Measurements from ENCODE around the genes ZNF93 and ZNF493.

DNA sequence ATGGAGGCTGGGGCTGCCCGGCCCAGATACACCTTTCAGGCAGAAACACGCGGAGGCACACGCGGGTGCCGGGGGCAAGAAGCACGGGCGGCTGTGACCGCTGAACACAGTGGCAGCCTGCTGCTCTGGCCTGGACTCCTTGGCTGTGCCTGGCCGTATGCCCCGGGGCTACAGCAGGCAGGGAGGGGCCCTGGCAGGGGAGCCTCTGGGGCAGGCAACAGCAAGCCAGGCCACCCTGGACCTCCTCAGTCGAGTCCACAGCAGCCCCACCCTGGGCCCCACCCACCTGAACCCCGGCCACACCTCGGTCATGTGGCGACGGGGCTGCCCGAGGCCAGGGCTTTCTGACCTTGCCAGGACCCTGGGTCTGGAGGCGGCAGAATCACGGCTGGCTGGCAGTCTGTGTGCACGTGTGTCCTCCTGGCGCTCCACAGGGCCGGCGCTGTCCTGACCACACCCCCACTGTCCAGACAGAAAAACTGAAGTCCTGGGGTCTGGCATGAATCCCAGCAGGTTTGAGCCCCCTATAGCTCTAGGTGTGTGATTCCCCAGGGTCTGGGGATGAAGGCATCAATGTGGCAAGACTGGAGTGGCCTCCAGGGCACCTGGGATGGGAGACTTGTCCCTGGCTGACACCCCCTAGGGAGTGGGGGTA lies 8.8 kb downstream of the CILP2 start:
- PRO-cap: no peak

DNA sequence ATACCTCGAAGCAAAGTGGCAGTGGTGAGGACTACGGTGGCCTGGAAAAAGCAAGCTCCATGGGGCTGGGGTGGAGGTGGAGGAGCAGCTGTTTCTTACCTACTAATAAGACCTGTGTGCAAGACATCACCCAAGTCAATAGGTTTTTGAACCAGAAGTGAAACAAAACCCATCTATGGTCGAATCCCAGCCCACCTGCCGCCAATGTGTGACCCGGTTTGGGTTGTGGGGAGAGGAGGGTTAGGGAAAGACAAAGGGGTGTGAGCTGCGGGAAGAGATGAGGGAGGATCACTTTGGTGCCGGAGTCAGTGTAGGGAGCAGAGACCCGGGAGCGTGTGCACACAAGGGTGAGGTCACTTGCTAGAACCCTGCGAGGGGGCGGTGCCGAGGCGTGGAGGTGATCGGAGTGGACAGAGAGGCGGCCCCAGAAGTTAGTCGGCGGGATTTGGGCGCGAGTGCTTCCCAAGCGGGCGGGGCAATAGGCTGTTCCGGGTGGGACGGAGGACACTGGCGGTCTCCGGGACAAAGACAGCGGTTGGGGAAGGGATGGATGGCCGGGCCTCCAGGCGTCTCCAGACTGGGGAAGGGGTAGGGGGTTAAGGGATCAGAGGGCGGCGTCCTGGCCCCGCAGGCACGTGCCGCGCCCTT lies 503 bp downstream of the LPAR2 start:
- PRO-cap: no peak

DNA sequence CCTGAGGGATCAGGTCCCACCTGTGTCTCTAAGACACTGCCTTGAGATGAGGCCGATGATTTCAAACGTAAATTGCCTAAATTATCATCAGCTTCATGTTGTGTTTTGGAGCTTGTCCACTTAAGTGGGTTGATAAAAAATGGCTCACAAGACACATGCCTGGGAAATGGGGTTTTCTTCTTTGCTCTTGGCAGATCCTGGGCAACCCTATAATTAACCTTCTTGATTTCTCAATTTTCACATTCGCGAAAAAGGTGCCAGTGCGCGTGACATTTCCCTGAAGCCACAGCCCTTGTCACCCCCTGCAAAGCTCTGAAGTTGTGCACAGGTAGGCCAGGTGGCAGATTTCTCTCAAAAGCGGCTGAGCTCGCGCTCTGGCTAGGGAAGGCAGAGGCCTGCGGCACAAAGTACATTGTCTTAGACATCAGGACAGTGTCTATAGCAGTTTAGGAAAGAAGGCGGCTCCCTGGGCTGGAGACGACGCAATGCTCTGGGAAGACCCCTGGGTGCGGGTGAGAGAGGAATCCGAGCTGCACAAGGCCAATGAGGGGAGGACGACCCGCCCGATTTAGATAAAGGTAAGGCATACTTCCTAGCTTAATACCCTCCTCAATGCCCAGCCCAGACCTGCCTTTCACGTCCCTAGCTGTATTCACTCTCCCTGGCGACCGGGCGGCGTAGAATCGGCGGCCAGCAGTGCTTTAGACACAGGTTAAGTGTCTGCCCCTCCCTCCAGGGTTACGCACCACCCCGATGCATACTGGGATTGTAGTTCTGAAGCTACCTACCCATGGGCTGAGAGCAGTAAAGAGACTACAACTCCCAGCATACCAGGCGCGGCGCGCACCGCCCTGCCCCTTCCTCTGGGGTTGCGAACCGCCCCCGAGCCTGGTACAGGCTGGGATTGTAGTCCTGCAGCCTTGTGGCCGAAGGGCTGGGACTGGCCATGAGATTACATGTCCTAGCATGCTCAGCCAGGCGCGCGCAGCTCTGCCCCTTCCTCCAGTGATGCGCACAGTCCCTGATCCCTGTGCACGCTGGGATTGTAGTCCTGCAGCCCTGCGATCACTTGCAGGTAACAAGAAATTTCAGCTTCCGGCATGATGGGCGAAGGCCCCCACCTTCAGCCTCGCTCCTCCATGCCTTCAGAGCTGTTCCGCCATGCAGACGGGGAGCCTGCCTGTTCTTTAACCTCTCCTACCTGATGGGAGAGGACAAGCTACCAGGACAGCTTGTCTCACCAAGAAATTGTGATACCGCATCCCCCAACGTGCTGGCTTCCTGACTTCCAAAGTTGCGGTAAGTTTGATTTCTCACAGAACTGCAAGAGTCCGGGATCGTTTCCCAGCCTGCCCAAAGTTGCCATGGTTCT lies 43.3 kb upstream of the ZNF14 start:
- PRO-cap: bidirectional peak, plus-strand start at position 1,091 of the sequence, minus-strand start at position 685 of the sequence

DNA sequence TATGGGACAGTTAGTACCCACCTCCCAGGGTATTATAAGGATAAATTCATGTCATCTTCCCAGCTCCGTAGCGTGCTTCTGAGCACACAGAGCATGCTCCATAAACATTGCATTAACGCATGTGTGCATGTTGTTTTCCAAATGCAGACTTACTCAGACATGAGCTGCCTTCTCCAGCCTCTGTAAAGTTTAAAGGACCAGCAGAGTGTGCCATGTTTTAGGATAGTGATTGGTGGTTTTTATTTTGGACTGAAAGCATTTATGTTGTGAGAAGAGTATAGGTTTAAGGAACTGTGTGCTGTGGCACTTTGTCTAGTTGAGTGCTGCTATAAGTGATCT lies 34.6 kb downstream of the ZNF506 start:
- PRO-cap: no peak

DNA sequence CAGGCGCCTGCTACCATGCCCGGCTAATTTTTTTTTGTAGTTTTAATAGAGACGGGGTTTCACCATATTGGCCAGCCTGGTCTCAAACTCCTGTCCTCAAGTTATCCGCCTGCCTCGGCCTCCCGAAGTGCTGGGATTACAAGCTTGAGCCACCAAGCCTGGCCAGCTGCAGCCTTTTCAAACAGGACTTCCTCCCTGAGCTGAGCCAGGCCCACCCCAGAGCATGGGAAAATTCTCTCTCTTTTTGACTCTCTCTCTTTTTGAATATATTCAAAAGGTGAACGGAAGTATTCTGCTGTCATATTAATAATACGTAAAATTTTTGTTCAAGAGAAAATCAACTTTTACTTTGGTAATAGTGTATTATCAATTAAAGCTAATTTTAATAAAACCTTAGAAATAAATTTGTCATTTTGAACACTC lies 562 bp upstream of the ZNF506 start:
- PRO-cap: no peak

GRCh38 chr19:19900684-19901438 lies at the start of gene ZNF93:
Gene ZNF93 (plus strand): TSS chr19:19900946.
- PRO-cap: bidirectional peak, plus-strand start at chr19:19900917, minus-strand start at chr19:19900797

GRCh38 chr19:20247271-20247767 lies 80.3 kb downstream of the ZNF486 start:
- PRO-cap: no peak

DNA sequence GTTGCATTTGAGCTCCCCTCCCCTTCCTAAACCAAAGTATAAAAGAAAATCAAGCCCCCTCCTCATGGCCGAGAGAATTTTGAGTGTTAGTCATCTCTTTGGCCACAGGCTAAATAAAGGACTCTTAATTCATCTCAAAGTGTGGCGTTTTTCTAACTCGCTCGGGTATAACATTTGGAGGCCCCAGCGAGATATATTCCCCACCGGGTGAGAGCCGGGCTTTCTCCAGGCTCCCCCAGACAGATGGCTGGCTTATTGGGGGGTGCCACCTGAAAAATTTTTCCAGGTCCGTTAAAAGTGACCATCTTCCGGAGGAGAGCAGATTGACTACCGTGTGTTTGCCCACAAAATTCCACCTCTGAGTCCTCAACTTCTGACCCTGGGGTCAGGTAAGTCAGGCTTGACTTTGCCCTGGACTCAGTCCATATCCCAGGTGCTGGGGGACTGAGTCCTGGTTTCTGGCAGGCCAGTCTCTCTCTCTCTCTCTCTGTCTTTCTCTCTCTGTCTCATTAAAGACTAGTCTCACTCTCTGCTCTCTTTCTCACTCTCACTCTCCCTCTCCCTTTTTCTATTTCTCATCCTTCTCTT lies 195.5 kb downstream of the ZNF486 start:
- PRO-cap: no peak

GRCh38 chr19:20431420-20432108 lies 134.0 kb downstream of the ZNF737 start:
- PRO-cap: no peak

DNA sequence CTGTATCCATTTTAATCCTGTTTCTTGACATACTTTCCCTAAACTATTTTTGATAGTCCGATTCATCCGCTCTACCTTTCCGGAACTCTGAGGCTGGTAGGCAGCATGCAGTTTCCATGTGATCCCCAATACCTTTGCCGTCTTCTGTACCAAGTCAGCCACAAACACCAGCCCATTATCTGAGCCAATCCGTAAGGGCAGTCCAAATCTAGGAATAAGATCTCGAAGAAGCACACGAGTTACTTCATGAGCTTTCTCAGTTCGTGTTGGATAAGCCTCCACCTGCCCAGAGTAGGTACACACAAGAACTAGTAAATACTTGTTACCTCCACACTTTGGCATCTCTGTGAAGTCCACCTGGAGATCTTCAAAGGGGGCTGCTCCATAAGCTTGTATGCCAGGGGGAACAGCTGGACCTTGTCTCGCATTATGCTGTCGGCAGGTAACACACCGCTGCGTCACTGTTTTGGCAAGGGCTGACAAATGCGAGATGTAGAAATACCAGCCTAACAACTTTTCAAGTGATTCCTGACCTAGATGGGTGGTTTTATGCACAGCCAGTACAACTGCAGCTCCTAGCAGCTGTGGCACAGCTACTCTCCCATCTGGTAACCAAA lies 26.1 kb upstream of the ZNF66 start:
- PRO-cap: no peak

DNA sequence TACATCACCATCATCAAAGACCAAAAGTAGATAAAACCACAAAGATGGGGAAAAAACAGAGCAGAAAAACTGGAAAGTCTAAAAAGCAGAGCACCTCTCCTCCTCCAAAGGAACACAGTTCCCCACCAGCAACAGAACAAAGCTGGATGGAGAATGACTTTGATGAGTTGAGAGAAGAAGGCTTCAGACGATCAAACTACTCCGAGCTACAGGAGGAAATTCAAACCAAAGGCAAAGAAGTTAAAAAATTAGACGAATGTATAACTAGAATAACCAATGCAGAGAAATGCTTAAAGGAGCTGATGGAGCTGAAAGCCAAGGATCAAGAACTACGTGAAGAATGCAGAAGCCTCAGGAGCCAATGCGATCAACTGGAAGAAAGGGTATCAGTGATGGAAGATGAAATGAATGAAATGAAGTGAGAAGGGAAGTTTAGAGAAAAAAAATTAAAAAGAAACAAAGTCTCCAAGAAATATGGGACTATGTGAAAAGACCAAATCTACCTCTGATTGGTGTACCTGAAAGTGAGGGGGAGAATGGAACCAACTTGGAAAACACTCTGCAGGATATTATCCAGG lies 32.7 kb downstream of the ZNF66 start:
- PRO-cap: no peak

DNA sequence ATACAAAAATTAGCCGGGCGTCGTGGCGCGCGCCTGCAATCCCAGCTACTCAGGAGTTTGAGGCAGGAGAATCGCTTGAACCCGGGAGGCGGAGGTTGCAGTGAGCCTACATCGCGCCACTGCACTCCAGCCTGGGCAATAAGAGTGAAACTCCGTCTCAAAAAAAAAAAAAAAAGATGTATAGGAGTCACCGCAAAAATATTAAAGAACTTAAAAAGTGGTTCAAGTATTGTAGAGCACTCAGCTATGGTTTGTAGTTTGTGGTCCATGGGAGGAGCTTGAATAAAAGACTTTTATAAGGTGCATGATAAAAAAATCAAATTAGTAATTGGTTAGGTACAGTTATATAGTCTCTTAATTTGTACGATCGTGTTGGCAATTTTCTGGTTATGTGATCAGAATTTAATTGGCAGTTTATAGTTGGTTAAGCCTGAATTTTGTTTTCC lies 899 bp downstream of the ZNF85 start:
- PRO-cap: no peak

DNA sequence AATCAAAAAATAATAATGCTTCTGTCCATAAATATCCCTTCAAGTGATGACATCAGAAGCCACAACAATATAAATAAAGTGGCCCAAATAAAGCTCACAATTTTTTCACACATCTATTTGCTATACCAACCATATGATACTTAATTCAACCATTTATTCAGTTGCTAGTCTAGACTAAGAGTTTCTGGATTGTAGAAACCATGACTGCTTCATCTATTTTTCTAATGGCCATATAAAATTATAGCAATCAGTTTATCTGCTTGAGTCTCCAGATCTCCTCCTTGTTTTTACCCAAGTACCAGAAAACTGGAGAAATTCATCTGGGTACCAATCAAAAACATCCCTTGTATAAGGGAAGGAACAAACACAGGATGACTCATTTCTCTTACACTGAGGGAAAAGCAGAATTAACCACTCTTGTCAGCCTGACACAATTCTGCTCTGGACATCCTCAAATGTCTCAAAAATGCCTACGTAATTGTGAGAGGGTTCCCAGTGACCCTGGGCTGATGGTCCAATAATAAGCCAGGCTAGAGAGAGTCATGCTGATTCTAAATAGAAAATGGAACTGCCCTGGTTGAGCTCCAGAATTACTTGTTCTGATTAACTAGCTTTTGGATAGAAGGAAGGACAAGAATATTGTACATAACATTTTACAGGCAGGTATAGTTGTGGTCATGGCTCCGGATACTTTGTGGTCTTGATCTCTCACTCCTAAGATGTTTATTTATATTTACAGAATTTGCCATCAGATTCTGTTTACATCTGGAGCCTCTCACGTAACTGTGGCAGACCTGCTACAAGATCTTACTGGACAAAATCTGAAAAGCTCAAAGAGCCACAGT lies 14.6 kb downstream of the ZNF708 start:
- PRO-cap: no peak

GRCh38 chr19:21396834-21397998 lies at the start of gene ZNF493:
Gene ZNF493 (plus strand): TSS chr19:21397133.
- PRO-cap: bidirectional peak, plus-strand start at chr19:21397133, minus-strand start at chr19:21396976

DNA sequence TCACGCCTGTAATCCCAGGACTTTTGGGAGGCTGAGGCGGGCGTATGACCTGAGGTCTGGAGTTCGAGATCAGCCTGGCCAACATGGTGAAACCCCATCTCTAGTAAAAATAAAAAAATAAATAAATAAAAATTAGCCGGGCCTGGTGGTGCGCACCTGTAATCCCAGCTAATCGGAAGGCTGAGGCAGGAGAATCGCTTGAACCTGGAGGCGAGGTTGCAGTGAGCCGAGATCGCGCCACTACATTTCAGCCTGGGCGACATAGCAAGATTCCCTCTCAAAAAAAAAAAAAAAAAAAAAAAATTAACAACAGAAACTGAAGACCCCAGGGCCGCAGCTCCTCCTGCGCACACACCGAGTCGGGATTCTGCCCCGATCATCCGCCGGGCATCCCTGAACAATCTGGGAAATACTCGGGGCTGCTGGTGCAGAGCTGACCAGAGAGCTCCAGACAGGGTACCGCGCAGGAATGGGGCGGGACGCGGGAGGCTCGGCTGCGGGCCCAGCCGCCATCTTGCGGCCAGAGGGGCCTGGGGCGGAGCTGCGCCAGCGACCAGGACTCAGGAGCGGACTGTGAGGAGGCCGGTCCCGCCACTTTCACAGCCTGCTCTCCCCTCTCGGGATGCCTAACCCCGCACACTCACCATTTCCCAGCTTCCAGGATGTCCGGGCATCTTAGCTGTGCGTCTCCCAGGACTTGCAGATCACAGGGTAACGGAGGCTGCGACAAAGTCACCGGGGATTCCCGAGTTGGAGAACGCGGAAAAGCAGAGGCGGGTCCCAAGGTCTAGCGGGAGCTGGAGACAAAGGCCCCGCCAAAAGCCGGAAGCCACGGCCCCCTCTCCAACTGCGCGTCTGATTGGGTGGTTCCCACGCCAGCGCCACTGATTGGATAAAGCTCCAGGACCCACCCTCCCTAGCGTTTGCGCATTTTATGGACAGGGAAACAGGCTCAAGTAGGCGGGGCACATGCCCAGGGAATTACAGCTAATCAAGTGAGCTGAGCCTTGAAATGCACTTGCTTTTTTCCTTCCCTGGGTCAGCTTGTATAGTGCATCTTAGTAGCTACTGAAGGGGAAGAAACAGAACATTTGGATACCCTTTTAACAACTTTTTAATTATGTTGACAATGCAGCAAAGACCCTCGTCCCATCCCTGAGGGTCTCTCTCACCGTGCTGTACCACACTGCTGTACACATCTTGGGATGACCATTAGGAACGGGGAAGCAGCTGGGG lies 15.7 kb upstream of the ZNF43 start:
- PRO-cap: bidirectional peak, plus-strand start at position 966 of the sequence, minus-strand start at position 759 of the sequence

DNA sequence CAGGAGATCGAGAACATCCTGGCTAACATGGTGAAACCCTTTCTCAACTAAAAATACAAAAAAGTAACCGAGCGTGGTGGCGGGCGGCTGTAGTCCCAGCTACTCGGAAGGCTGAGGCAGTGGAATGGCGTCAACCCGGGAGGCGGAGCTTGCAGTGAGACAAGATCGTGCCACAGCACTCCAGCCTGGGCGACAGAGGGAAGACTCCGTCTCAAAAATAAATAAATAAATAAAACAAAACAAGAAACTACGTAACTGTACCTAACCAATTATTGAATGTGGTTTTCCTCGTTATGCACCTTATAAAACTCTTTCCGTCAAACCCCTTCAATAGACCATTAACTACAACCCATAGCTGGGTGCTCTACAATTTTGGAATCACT lies 779 bp downstream of the ZNF208 start:
- PRO-cap: unidirectional peak, plus-strand start at position 175 of the sequence

- PRO-cap: no peak
These were observed 4.9 kb upstream of the ZNF98 start for GRCh38 chr19:22427119-22427385.

- PRO-cap: no peak
These were observed 5.1 kb upstream of the ZNF98 start for GRCh38 chr19:22427388-22427581.

DNA sequence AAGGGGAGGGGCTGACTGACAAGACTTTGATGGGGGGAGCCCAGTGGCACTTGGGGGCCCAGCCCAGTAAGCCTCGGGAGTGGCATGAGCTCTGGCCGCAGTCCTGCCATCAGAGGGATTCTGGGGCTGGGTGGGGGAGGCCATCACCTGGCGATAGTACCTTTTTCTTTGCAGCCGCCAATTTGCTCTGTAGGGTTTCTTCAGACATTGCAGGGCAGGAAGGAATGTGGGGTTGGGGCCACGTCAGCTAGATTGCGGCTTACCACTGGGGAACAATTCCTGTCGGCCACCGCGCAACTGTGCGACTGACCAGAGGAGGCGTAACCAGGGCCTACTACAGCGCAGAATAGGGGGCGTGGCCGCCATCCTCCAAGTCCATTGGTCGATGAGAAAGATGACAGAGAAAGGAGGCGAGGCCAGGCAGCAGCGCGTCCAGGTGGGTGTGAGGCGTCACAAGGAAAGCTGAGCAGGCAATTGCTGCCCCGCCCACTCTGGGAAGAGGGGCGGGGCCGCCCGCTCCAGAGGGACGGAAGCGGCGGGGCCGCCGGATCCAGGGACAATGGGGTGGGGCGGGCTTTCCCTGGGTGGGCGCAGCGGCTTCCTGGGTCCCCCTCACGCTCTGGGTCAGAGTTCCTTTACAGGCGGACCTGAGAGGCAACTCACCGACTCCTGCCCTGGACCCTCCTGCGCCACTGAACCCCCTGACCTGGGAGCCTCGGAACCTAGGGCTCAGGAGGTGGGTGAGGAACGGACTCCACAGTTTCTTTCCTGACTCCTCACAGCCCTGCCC lies 101.8 kb upstream of the ZNF492 start:
- PRO-cap: bidirectional peak, plus-strand start at position 526 of the sequence, minus-strand start at position 307 of the sequence

DNA sequence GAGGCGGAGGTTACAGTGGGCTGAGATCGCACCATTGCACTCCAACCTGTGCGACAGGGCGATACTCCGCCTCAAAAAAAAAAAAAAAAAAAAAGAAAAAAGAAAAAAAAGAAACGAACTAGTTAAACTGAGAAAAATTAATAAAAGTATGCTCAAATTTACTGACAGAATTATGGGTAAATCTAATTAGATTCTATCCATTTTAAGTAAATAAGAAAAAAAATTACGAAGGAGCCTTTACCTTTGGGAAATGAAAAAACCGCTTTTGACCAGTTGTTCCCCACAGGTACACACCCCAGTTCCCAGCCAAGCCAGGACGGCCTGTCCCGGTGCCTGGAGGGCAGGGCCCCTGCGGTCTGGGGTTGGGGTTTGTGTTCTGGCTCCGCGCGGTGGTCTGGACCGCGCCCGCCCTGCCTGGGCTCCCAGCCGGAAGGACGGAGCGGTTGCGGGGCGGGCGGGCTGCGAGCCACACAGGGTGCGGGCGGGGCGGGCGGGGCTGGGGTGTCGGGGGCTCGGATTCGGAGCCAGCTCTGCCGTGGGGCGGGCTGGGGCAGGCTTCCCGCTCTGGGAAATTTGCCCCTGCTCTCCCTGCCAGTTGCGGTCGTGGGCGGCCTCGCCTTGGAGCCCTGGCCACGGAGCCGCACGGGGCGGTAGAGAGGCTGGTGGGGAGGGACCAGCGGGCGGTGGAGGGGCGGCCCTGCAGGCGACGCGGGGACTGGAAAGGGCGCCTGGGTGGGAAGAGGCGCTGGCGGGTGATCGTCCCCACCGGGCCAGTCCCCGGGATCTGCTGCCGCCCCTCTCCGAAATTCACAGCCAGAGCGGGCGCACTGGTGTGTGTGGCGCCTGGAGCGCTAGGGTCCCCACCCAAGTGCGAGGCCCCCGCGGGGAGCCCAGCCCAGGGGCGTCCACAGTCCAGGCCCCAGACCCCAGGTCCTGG lies 11.2 kb upstream of the ZNF492 start:
- PRO-cap: no peak